Sciatic nerve (tissue), 1 donor: ENCODE data around the gene HTR3B.

DNA sequence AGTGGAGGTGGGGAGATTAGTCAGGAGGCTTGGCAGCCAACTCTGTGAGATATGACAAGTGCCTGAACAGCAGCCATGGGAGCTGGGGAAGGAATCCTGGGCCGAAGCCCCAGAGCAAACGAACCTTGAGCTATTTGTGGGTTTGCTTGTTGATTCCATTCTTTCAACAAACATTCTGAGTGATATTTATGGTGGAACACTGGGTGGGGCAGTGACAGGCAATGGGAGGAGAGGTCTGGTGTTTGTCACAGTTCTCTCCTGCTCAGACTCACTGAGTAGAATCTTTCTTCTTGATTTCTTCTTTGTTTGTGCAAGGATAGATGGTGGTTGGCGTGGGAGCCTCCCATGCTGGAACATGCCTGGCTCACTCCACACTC is 11.0 kb upstream of the NCAM1 start:
- PRO-cap = no peak

DNA sequence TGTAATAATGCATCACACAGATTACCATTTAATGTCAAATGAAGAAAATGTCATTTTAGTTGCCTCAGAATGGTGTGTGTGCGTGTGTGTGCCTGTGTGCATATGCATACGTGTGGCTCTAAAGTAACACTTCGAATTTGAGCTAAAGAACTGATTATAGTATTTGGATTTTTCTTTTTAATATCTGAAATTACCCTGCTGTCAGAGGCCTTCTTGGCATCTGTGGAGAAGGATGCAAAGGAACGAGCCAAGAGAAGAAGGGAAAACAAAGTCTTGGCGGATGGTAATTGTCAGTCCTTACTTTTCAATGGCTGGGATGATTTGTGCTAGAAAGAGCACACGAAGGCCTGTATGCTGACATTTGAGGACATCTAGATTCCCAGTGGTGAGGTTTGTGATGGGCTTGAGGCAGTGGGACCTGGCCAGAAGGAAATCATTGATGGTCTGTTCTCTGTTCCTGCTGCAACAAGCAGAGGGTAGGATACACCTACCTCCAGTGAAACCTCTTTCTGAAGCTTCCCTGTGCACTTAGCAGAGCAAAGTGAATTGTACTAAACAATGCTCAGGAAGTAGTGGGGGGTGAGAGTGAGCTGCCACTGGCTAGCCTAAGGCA is 10.1 kb downstream of the TTC12 start:
- PRO-cap = no peak

DNA sequence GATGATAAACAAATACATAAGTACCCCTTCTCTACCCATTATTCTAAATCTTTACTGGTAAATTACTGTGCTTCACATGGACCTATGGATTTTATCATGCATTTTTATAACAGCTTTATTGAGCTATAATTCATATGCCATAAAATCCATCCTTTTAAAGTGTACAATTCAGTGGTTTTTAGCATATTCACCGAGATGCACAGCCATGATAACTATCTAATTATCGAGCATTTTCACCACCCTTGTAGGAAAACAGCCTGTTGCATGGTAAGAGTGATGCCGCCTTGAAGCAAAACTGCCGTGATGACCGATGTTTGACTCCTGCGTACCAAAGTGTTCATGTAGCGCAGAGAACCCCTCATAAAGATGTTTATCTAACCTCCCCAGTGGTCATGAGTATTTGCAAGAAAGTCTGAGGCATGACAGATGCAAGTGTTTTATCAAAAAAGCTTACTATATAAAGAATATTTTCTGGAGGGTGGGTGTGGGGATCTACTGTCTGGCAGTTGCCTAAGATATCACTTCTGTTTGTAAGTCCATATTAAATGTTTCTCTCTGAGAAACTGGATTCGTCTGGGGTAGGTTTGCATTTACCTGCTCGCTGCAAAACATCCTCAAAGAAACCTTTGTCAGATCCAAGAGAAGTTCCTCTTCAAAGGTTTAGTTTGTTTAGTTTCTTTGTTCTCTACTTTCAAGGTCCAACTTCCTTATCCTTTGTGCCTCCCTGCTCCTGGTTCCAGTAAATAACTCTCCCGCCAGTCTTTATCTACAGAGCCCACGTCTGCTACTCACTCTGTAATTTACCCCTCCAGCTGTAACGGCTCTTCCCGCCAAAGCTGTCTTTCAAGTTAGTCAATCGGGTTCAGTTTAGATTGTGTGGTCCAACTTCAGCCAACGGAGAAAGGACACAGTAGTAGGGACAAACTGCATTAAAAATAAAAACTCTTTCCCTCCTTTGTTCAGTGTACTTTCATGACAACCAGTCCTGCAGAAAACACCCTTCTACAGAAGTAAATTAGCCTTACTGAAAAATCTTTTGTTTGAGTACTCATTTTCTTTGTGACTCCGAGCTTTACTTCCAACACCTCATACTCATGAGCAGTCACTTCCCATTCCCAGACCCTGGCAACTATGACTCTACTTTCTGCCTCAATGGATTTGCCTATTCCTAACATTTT is 41.2 kb downstream of the TMPRSS5 start:
- PRO-cap = no peak

DNA sequence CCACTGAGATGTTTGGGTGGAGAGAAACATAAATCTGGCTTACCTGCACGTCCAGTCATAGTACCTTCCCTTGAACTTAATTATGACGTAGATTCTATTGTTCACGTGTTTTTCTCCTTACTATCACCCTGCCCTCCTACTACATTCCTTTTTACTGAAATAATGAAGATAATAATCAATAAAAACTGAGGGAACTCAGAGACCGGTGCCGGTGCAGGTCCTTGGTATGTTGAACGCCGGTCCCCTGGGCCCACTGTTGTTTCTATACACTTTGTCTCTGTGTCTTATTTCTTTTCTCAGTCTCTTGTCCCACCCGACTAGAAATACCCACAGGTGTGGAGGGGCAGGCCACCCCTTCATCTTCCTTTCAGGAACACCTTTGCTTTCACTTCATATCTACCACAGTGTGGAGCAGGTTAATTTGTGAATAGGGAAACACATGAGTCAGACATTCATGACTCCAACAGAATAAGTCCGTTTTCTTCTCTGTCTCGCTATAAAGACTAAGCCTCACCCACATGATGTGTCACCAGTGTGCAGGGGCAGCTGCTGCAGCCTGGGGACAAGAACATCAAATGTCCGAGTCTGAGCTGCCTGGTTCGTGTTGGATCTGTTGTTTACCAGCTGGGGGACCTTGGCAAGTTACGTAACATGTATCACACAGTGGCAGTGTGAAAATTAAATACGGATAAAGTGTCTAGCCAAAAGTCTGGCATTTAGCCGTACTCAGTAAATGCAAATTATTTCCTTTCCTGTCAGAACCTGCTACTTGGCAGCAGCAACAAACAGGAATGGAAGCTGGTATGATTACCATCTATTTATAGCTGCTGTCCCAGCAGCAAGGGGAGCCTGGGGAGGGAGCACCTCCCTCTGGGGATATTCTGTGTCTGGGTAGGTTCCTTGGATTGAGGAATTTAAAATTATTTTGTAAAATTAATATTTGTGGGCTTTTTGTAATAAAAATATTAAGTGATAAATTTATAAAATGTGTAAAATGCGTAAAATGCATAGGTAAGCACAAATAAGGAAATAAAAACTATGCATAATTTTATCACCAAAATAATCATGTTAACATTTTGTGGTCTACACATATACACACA is 1.5 kb upstream of the CLDN25 start:
- PRO-cap = no peak

GRCh38 chr11:113874610-113875034 is 750 bp downstream of the USP28 start:
- PRO-cap = no peak

GRCh38 chr11:113876234-113876623 is 857 bp upstream of the USP28 start:
- PRO-cap = no peak

DNA sequence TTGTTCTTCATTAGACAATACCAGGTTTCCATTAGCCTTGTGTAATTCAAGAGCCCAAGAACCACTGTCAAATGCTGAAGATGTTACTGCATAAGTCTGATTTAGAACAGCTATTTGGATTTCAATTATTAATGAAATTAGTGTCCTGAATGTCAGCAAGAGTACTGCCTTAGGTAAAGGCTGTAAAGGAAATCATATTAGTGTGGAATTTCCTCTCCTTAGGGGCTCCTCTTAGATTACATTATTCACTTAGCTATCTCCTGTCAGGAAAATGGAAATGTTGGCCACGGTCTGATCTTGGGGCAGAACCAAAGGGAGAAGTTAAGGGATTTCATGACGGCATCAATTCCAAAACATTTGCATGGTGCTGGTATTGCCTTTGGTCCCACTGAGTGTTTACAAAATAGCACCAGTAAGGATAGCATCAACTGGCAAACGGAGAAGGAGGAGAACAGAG is at the start of gene HTR3B:
HTR3B (plus strand) TSS at position 406 of the 457 bp plus-strand sequence.
- PRO-cap = no peak

- PRO-cap = no peak
Measured at GRCh38 chr11:113977622-113978304, 2.9 kb downstream of the HTR3A start.

DNA sequence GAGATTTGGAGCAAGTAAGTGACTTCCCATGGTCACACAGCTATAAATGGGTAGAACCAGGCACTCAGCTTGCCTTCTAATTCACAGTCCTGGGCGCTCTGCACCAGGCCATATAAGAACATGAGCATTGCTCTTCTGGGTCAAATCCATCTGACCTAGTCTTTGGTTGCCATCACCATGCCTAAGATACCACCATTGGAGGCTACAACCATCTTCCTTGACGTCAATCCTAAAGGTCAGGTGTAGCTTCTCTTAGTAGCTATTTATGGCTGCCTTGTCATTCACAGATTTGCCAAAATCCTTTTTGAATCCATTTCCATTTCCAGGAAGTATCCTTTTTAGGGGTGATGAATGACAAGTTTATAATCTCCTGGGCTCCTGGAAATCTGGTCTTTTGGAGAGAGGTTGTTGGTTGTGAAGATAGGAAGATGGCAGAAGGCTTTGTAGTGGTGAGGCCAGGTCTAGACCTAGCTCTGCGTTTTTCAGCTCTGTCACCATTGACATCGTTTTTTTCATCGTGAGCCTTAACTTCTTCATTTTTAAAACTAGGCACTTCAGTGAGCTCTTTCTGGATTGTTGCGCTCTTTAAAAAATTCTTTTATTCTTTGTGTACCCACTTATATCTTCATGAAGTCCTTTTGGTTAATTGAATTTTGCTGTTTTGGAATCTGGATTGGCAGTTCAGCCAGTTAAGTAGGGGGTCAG is 11.2 kb downstream of the ZBTB16 start:
- PRO-cap = no peak

DNA sequence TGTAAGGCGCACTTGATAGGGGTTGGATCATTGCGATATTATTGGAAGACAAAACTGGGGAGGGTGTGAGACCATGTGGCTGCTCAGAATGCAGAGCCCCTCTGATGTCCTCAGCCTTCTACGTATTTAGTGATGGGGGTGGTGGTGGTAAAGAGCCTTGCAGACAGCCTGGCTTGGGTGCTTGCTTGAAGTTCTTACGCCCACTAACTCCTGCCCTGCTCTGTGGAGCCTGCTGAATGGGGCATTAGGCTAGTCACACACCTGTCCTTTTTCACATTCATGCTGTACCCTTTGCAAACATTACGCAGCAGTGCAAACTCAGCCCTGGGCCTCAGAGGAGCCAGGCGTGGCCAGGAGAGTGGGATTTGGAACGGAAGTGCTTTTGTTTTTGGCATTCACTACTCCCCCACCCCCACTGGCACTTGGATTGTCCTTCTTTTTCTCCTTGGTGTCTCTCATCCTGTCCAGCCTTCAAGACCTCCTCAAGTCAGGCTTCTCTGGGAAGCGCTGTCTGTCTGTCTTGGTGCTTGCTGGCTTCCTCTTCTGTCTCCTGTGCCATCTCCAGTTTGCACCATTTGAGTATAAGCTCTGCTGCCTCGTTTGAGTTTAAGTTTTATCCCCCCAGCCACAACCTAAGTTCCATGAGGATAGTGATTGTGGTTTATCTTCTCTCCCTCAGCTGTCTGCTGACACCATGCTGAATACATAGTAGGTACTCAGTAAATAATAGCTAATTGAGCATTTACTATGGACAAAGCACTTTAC is 26.5 kb downstream of the ZBTB16 start:
- PRO-cap = no peak

GRCh38 chr11:114132845-114133312 is 73.4 kb downstream of the ZBTB16 start:
- PRO-cap = no peak

DNA sequence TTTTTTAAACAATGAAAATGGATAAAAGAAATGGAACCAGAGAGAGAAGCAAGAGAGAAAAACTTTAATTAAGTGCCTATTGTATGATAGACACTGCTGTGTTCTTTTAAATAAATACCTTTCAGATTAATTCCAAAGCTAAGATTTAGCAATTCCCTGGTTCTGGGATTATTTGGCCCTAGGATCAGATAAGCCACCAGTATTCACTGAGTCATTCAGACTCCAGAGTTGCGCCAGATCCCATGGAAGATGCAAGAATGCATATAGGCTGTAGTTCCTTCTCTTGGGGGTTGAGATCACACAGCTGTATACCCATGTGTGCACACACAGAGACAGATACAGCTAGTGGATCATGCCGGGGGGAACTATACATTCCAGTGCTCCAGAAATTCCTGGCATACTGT is 75.3 kb downstream of the ZBTB16 start:
- PRO-cap = no peak

DNA sequence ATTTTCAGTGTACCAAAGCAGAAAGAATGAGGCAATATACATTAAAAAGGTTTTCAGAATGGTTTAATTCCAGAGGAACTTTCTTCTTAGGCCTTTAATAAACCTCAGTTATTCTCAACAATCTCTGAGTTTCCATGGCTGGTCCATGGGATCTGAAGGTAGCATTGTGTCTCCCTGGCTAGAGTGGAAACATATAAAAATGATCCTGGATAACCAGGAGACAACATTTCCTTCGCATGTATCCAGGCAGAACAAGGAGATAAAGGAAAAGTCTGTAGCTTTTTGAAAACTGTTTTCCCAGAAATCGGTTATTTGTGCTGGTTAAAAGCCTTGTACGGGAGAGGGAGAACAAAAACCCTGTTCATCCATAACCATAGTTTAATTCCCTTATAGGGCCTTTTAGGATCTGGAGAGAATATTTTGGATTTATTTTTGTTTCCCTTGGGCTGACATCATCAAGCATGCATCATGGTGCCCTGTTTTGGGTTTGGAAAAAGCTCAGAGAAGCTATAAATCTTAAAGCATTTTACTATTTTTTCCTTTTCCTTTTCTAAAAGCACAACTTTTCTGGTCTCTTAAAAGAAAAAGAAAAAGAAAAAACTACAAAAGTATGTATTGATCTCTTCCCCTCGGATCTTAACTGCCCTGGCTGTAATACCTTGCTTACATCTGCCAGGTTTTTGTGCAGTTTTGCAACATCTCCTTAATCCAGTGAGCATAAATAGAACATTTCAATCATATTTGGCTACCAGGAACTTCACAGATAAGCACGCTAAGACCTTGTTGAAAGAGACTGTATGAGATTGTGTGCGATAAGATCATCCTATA is 87.8 kb downstream of the ZBTB16 start:
- PRO-cap = no peak

DNA sequence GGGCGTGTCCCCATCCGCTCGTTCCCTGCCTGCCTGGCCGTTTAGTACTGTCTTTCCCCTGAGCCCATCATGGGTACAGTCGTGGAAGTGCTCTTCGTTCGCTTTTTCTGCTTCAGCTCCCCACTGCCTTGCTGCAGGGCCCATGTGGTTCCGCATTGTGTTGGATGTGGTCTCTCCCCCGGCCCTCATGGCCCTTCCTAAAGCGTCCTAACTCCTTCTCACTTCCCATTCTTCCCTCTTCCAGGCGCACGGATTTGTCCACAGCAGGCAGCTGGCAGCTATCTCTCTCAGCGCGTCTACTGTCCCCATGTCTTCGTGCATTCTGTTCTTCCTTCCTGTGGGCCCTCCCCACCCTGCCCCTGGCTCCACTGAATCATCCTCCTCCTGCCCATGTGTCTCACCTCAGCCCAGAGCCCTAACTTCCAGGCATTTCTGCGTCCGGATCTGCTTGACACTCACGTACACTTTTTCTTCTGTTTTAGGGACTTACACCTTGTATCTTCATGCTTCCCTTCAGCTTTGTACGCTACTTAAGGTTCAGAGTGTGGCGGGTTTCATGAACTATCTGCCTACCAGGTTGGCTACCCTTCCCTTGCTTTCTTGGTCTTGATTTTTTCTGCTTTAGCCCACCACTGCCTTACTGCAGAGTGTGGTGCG is 98.2 kb downstream of the ZBTB16 start:
- PRO-cap = no peak

DNA sequence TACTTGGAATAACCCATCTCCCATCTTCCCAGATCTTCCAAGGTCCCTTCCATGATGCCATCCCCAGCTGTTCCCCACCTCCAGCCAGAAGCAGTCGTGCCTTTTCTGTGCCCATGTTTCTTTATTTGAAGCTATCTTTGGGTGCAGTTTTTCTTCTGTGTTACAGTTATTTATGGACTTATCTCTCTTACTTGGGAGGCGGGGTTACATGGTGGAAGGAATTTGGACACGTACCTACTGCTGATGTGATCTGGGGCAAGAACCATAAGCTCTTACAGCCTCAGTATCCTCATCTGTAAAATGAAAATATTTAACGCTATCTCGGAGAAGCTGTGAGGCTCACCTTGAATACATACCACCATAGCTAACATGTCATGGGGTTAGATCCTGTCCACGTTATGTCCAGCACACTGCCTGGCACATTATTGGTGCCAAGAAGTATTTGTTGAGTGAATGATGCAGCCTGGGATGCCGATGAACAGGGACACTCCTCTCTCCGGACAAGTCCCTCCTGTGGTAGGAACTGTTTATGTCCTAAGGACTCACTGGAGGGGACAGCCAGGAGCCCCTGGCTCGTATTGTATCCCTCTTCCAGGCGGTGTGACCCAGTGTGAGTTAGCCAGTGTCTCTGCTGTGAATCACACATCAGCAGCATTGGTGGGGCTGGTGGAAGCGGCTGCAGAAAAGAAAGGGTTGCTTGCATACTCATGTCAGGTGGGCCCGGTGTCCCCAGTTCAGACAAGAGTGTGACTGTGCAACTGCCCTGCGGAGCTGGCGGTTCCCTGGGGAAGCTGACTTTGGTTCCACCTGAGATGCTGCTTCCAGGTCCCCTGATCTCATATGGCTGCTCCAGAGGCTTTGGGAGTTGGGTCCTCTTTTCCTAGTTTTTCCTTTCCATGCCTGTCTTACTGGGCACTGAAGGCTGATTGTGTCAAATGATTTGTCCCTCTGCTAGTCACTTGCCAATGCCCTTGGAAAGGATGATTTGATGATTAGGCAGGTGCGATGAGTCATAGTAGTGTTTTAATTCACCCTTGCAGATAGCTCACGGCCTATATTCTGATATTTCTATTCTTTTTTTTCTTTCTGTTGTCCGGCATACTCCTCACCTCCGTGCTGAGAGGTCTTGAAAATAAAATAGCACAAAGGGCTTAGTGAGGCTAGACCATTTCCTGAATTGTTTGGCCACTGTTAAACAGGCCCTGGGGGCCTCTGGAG is 99.3 kb downstream of the ZBTB16 start:
- PRO-cap = no peak

DNA sequence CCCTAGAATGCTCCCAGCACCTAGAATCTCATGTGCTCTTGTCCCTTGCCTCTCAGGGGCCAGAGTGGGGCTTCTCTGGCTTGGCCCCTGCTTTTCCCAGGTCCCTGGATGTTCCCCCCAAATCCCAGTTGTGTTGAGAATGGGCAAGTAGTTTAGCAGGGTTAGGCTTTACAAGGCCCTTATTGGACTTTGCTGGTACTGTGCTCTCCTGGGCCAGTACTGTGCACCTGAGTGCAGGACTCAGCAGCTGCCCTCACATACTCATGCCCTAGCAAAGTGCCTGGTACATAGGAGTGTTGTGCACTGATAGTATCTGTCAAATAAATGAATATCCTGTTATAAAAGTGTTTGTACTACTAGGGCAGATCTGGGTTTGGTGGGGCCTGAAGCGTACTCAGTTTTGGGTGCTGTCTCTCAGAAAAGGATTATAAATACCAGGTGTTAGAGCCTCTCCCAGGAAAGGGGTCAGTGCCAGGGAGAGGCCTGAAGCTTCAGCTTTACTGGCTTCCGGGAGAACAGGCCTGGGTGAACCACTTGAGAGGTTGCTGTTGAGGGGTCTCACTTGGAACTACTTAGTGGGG is 105.8 kb downstream of the ZBTB16 start:
- PRO-cap = no peak

DNA sequence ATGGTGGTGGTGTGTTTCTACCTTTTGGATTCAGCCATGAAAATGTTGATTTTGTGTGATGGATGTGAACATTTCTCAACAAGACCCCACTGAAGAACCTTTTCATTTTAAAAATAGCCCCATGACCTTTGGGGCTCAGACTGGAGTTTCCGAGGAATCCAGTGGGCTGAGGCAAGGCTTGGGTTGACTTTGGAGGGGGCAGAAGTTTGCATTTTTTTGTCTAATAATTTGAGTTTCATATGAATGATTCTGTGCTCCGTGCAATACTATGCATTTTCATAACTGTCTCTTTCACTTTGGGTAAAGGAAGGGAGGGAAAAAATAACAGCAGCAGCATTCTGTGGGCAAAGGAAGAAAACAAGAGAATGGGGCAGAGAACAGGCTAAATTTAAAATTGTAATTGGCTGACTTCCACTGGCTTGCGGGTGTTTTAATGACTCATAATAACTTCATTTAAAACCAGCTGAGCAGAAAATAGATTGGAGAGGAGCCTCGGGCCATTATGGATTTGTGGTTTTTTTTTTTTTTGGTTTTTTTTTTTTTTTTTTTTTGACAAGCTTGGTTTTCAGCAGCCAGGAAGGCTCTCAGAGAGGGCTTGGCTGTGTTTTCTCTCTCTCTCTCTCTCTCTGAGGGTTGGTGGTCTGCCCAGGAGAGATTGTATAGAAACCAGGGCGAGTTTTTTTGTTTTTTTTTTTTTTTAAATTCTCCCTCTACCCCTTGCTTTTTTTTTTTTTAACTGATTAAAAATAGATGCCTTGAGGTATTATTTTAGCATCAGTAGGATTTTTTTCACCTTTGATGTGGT is 107.4 kb downstream of the ZBTB16 start:
- PRO-cap = bidirectional peak, plus-strand start at position 571 of the sequence, minus-strand start at position 359 of the sequence

GRCh38 chr11:114173772-114174484 is 114.4 kb downstream of the ZBTB16 start:
- PRO-cap = no peak

DNA sequence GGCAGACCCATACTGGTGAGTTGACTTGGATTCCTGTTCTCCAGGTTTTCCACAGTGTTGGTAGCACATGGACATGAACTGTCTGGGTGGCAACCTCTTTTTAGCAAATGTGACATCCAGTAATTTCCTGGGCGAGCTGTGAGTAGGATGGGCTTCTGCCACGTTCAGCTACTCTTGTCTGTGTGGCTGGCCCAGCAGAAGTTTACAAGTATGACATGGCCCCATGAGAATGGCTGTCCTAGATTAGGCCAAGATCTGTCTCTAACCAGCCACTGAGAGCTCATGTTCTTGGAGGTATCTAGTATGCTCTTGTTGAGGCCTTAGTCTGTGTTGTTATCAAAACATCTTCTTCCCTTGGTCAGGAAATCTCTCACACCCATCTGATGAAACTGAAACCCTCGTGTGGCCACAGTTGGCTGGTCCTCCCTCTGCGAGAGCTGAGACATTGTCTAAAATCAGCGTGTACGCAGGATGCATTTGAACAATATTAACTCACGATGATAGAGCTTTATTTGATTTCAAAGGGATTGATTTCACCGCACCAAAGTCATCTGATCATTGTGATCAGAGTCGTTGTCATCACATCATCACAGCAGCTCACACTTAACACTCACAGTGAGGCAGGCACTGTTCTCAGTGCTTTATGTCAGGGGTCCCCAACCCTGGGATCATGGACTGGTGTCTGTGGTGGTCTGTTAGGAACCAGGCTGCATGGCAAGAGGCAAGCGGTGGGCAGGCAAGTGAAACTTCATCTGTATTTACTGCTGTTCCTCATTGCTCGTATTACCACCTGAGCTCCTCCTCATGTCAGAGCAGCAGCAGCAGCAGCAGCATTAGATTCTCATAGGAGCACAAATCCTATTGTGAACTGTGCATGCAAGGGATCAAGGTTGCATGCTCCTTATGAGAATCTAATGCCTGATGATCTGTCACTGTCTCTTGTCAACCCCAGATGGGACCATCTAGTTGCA is 108.9 kb upstream of the NNMT start:
- PRO-cap = no peak

DNA sequence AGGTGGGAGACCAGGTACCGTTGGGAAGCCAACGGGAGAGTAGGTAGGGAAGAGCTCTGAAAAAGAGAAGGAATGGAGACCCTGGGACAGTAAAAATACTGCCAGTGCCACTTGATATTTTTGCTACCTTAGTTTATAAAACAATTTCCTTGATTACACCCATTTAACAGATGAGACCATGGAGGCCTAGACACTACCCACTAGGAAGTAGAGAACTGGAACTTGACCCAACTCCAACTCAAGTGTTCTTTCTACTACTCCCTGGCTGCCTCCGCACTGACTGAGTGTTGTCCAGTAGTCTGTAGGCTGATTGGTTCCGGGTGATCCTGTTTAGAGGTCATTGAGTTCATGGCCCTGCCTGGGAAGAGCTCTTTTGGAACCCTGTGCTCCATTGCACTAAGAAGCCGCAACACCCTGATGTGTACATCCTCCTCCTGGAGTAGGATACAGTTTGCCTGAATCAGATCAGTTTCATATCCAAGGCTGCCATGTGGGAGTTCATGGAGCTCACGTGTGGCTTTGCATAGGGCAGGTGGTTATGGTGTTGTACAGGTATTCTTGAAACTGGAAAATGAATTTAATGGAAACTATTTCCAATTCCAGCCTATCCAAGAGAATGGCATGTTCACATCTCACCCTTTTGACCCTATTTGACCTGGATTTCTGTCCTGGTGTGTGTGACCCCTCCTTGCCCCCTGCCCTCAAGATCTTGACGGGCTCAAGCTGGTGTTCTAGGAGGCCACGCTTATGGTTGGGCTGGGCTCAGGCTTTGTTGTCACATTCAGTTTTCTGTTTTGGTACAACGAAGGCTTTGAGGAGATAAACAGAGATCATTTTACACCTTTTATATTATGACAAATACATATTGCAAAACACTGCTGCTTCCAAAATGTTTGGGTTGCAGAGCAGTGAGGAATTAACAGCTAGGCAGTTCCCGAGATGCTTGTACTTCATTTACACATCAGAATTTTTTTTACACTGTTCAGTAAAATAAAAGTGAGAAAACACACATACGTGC is 102.2 kb upstream of the NNMT start:
- PRO-cap = no peak